Melanocyte of skin (primary cell): ENCODE measurements around a stretch of chr10.

- CAGE, long polyA plus RNA, 2 experiments = no peak in any of the 2 experiments
Observed at GRCh38 chr10:22252298-22253229, 34.7 kb upstream of the EBLN1 start.

DNA sequence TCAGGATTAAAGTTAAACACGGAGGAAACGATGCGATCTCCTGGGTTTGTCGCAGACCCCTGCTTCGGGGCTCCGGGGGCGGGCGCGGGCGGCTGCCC lies 649 bp upstream of the BMI1 start:
- CAGE, long polyA plus RNA, 2 experiments = no peak in any of the 2 experiments

GRCh38 chr10:22325050-22326418 lies 4.6 kb downstream of the BMI1 start:
- CAGE, long polyA plus RNA, 2 experiments = no peak in any of the 2 experiments

- CAGE, long polyA plus RNA, 2 experiments = no peak in any of the 2 experiments
Observed at GRCh38 chr10:22681627-22682350, 32.6 kb downstream of the PIP4K2A start.

DNA sequence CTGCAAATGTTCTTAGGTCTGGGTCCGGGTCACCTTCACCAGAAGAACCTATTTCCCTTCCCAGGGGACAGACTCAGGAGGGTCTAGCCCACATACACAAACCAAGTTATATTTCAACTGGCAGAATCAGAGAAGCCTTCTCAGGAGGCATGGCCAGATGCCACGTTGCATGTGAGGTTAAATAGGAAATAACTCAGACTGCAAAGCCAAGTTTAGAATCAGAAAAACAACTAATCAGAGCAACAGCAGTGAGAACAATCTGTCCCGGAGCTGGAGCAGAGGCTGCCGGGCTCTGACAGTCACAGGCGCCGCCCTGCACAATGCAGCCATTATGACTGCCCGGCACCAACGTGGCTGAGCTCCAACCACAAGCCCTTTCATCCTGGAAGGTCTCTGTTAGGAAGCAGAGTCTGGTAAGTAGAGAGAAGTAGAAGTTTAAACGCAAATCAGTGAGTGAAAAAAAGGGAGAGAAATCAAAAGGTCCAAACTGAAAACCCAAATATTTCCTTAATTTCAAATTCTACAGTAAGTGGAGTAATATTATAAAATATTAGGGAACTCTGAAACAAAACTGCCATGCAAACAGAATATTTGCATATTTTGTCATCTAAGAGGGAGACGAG lies 78.4 kb upstream of the ARMC3 start:
- CAGE, long polyA plus RNA, 2 experiments = no peak in any of the 2 experiments

- CAGE, long polyA plus RNA, 2 experiments = no peak in any of the 2 experiments
Observed at GRCh38 chr10:23097208-23097808, 1.9 kb downstream of the MSRB2 start.

DNA sequence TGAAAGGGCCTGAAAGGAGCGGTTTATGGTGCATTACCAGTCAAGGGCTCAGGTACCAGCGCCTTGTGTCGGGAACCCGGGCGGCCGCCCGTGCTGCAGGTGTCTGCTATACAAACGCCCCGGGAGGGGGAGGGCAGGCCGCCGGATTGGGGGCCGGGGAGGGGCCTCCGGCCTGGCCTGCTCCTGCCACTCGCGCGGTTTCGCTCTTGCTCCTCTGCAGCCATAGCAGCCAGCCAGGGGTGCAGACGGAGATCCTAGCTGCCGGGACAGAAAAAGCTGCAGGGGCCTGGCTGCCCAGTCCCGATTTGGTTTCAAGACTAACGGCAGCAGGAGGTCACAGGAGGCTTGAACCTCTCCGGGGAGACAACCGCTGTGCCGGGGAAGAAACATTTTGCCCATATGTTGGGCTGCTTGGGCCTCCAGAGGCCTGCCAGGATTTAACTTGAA lies 17.3 kb upstream of the PTF1A start:
- CAGE, long polyA plus RNA, 2 experiments = no peak in any of the 2 experiments

DNA sequence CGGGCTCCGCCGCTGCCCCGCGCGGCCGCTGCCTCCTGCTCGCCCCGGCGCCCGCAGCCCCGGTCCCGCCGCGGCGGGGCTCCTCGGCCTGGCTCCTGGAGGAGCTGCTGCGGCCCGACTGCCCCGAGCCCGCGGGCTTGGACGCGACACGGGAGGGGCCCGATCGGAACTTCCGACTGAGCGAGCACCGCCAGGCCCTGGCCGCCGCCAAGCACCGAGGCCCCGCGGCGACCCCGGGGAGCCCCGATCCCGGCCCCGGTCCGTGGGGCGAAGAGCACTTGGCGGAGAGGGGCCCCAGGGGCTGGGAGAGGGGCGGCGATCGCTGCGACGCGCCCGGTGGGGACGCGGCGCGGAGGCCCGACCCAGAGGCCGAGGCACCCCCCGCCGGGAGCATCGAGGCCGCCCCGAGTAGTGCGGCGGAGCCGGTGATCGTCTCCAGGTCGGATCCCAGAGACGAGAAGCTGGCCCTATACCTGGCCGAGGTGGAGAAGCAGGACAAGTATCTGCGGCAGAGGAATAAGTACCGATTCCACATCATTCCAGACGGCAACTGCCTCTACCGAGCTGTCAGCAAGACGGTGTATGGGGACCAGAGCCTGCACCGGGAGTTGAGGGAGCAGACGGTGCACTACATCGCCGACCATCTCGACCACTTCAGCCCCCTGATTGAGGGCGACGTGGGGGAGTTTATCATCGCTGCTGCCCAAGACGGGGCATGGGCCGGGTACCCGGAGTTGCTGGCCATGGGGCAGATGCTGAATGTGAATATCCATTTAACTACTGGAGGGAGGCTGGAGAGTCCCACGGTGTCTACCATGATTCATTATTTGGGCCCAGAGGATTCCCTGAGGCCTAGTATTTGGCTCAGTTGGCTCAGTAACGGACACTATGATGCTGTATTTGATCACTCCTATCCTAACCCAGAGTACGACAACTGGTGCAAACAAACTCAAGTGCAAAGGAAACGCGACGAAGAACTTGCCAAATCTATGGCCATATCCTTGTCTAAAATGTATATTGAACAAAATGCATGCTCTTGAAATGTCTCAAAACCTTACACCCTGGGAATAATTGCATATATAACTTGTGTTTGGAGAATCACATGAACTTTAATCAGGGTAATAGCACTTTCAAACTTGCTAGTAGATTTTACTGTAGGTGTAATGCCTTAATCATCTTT lies 1.4 kb downstream of the OTUD1 start:
- CAGE, long polyA plus RNA, 2 experiments = no peak in any of the 2 experiments

DNA sequence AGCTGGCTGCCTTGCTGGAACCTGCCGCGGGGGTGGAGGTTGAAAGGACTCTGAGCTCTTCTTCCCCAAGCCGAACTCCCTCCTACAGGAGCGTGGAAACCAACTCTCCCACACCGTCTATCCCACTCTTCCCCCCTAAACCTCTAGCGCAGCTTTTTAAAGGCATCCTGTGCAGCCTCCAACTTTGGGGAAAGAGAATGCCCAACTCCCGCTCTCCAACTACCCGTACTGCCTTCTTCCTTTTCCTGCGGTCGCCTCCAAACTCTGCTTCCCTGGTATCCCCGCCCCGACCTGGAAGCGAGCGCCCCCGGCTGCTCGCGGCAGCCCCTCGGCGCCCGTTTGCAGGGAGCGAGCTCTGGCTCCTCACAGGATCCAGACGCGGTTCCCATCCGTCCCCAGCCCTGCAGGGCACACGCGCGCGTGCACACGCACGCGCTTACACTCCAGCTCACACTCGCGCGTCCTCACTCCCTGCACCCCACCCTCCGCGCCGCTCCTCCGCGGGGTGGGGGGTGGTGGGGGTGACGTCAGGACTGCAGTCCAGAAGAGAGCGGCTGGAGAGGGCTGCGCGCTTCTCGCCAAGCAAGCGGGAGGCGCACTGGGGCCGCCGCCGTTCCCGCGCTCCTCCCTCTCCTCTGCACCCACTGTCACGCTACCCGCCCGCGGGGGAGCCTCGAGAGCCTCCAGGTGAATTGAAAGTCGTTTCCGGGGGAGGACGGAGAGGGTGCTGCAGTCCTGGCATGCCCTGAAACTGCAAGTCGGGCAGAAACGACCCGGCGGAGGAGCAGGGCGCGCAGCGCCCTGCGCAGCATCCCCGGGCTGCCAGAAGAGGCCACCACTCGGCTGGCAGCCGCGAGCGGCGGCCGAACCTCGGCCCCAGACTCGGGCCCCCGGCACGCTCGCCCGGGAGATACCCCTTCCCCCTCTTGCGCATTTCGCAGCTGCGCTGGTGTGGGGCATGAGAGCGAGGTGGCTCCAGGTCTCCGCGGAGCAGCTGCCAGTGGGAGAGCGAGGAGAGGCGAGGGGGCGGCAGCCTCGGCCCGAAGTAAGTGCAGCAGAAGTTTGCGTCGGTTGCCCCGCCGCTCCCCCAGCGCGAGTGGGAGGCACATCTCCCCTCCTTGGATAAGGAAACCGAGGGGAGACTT lies 255.7 kb downstream of the OTUD1 start:
- CAGE, long polyA plus RNA, 2 experiments = no peak in any of the 2 experiments

DNA sequence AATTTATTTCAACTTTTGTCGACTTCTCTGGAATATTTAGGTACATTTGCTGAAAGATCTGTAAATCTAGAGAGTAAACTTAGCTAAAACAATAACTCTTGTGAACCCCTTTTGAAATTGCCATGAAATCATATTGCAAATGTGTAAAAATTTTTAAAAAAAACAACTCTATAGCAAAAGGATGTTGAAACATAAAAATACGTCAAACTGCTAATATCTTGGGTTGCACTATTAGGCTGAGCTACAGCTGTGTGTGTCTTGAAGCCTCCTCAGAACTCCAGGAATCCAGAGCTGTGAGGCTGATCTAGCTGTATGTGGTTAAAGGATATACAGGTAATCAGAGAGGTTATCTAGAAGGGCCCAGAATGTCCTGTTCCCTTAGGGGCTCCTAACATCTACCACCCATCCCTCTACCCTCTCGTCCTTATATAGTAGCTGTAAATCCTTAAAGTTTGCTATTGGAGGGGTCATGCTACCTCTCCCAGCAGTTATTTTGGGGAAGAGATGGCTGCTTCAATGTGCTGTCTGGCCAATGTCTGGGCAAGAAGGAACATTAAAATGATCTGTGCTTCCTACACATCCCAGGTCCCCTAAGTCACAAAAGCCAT lies 89.5 kb upstream of the KIAA1217 start:
- CAGE, long polyA plus RNA, 2 experiments = no peak in any of the 2 experiments

- CAGE, long polyA plus RNA, 2 experiments = no peak in any of the 2 experiments
Observed at GRCh38 chr10:24213825-24214256, 4.9 kb downstream of the KIAA1217 start.

DNA sequence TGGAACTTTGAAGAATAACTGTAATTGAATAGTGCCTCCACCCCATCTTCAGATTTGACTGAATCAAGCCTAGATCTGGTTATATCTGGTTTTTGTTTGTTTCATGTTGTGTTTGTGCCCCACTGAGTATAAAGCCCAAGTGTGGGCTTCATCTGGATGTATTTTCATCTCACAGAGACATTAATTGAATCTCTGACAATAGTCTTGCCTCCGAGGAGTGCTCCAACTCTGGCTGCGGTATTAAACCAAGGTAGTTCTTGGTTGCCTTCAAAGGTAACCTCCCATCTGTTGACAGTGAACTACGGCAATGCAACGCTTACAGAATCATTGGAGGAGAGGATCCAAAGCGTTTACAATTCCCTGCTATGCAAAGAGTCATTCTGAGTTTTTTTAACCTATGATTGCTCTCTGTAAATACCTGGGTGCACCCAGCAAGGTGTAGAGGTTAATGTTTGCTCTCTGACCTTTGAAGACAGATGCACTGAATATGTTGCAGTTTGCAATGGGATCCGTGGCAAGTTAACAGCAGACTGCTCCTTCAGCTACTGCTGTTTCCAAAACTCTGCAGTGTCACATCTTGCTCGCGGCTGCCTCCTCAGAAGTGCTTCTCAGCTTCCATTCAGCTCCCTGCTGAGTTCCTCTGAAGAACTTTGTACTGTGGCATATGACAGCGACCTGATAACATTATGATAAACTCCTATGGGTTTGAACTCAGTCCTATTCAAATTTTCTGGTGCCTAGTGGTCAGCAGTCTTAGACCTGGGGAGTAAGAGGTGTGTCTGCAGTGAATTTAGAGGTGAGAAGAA lies 28.9 kb downstream of the KIAA1217 start:
- CAGE, long polyA plus RNA, 2 experiments = no peak in any of the 2 experiments

DNA sequence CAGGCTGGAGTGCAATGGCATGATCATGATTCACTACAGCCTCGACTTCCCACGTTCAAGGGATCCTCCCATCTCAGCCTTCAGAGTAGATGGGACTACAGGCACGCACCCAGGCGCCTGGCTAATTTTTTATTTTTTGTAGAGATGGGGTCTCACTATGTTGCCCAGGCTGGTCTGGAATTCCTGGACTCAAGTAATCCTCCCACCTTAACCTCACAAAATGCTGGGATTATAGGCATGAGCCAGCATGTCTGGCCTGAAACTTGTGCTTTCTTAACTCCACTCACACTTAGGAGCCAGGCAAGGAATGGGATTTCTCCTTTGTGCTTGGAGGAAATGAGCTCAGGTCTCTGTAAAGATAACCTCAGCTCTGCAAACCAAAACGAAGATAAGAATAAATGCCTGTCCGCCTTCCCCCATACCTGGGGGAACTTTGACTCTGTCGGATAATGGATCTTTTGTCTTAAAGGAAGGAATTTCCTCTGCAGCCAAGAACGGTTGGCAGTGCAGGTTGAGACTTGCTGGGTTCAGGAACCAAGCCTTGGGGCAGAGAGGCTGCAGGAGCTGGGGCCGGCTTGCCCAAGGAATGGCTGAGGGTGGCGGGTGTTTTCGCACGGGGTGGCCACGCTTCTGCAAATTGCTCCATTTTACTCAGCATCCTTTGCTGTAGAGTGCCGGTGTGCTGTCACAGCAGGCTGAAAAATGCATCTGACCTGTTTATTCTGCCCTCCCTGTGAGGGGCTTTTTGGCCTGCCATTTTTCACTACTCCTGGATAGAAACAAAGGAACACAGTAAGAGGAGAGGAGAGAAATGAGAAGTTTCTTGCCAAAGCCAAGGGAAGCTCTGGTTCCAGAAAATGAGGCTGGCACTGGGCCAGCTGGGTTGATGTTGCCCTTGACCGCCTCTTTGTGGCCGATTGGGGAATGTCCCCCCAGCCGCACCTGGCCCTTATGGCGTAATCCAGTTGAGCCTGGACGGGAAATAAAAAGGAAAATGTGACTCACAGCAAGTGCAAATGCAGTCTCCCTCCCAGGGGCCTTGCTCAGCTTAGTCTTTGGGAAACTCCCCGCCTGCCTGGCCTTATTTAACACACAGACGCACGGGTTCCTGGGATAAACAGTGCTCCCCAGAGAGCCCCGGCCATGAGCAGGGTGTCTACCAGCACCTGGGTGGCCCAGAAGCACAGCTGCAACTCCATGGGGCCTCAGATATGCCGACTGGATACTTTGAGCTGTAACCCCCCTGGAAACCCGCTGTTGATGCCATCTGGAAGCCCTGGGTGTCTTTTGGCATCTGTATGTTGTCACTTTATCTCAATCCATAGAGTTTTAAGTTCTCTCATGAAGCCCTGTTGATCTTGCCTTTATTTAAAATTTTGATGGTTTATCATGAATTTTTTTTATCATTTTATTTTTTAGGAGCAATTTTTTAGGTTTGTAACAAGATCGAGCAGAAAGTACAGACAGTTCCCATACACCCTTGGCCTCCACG lies 174.5 kb downstream of the KIAA1217 start:
- CAGE, long polyA plus RNA, 2 experiments = no peak in any of the 2 experiments

- CAGE, long polyA plus RNA, 2 experiments = no peak in any of the 2 experiments
Observed at GRCh38 chr10:24384796-24385324, 175.9 kb downstream of the KIAA1217 start.

DNA sequence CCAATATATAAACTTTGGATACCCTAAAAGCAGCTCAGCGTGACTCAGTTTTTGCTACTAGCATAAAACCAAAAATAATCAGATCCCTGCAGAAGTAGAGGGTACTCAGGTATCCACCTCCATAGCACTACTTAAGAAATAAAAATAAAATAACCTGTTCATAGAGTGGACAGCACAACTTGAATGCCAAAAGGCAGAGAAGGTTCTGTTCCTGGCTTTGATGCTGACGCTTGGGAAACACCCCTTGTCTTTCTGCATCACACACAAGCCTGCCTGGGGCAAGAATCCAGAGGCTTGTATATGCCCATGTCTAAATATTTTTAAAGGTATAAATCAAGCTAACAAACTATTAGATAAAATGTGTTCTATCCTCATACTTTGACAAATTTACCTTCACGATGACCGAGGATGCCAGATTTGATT lies 207.3 kb downstream of the KIAA1217 start:
- CAGE, long polyA plus RNA, 2 experiments = no peak in any of the 2 experiments

GRCh38 chr10:24450616-24451368 lies 241.9 kb downstream of the KIAA1217 start:
- CAGE, long polyA plus RNA, 2 experiments = no peak in any of the 2 experiments

DNA sequence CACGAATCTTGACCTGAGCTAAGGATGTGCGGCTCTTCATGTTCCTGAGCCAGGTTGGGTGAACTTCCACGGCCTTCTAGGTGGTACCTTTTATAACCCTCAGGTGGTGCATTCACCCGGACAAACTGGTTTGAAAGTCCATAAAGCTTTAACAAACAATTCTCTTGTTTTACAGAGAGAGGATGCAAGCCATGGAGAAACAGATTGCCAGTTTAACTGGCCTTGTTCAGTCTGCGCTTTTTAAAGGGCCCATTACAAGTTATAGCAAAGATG lies 229.4 kb downstream of the ARHGAP21 start:
- CAGE, long polyA plus RNA, 2 experiments = no peak in any of the 2 experiments

DNA sequence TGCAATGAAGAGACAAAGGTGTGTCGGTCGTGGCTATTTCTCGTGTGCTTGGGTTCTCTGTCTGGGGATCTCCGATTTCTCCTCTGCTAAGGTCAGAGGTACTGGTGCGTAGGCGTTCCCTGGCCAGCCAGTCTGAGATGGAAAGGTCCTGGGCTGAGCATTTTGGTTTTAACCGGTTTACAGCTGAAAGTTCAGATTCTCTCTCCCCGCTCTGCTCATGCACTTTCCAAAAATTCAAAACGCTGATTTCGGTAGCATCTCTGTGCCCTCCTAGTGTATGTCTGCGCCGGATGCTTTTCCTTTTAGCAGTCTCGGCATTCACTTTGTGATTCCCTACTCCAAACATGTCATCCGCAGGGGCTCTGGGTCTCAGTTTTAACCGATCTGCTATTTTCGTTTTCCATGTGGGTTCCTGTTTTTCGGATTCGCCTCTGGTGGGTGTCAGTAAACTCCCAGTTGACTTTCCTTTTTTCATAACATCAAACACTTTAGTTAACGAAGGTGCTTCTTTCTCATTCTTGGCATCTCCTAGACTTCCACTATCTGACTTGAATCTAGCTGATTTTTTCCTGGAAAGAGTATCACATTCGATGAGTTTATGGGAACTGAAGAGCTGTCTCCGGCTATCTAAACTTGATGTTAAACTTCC lies 139.0 kb downstream of the ARHGAP21 start:
- CAGE, long polyA plus RNA, 2 experiments = no peak in any of the 2 experiments

GRCh38 chr10:24585292-24585772 lies 138.4 kb downstream of the ARHGAP21 start:
- CAGE, long polyA plus RNA, 2 experiments = no peak in any of the 2 experiments

GRCh38 chr10:24722429-24722496 lies 1.4 kb downstream of the ARHGAP21 start:
- CAGE, long polyA plus RNA, 2 experiments = no peak in any of the 2 experiments